Karpas-422 (cell line): Measurements from ENCODE around the genes PHYHIPL, CDK1, TMEM26 and RTKN2.

- PRO-cap: no peak
- RAMPAGE, long total RNA: no peak
Measured at GRCh38 chr10:59019490-59020099, 156.8 kb upstream of the PHYHIPL start.

- PRO-cap: no peak
- RAMPAGE, long total RNA: no peak
Measured at GRCh38 chr10:59175983-59177076, at the start of gene PHYHIPL. Gene PHYHIPL (plus strand): TSS chr10:59176643.

GRCh38 chr10:59678815-59679583 lies 30.7 kb downstream of the SLC16A9 start:
- PRO-cap: no peak
- RAMPAGE, long total RNA: no peak

- PRO-cap: no peak
- RAMPAGE, long total RNA: no peak
Measured at GRCh38 chr10:59818477-59818948, 65.3 kb upstream of the MRLN start.

GRCh38 chr10:59907097-59907279 lies 632 bp upstream of the CCDC6 start:
- PRO-cap: no peak
- RAMPAGE, long total RNA: no peak

GRCh38 chr10:60176313-60176628 lies 213.4 kb downstream of the ANK3 start:
- PRO-cap: no peak
- RAMPAGE, long total RNA: no peak

- PRO-cap: no peak
- RAMPAGE, long total RNA: no peak
Measured at GRCh38 chr10:60426054-60426830, 36.6 kb upstream of the ANK3 start.

GRCh38 chr10:60572290-60573231 lies 182.9 kb upstream of the ANK3 start:
- PRO-cap: no peak
- RAMPAGE, long total RNA: no peak

- PRO-cap: unidirectional peak, plus-strand start at chr10:60778478
- RAMPAGE, long total RNA: start-site peak on the plus strand at chr10:60778476-60778496, 93 and 70 reads in 2 replicates
Measured at GRCh38 chr10:60778042-60779315, at the start of gene CDK1. Gene CDK1 (plus strand): TSS chr10:60778478.

DNA sequence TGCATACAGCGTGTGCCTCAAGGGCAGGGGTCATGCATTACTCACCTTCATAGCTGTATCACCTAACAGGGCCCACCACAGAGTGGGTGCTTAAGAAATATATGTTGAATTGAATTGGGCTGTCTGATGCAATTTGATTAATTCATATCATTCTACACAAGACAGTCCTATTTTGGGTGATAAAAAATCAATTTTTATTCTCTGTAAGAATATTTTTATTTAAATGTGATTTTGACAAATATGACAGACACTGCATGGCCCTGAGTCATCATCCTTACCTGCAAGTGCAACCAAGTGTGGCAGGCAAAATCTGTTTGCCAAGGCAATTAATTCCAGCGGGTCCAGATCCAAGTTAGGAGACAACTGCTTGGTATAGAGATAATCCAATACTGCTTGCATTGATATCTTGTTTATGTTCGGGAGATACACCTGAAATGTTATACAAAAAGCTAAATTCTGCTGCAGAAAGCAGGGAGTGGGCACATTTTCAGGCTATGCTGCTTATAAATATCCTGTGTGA lies 66.3 kb downstream of the RHOBTB1 start:
- PRO-cap: no peak
- RAMPAGE, long total RNA: no peak

DNA sequence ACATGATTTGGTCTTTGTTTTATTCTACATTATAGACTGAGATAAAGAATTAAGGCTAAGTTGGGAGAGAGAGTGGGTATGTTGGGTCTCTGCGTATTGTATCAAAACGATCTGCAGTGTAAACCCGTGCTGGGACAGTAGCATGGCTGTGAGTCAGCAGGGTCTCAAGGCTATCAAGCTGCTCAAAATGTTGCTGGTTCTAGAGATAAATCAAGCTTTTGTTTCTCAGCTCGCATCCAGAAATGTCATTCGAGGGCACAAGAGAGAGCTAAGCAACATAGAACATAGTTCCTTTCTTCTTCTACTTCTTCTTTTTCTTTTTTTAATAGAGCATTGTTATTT lies 34.4 kb upstream of the RHOBTB1 start:
- PRO-cap: no peak
- RAMPAGE, long total RNA: no peak

DNA sequence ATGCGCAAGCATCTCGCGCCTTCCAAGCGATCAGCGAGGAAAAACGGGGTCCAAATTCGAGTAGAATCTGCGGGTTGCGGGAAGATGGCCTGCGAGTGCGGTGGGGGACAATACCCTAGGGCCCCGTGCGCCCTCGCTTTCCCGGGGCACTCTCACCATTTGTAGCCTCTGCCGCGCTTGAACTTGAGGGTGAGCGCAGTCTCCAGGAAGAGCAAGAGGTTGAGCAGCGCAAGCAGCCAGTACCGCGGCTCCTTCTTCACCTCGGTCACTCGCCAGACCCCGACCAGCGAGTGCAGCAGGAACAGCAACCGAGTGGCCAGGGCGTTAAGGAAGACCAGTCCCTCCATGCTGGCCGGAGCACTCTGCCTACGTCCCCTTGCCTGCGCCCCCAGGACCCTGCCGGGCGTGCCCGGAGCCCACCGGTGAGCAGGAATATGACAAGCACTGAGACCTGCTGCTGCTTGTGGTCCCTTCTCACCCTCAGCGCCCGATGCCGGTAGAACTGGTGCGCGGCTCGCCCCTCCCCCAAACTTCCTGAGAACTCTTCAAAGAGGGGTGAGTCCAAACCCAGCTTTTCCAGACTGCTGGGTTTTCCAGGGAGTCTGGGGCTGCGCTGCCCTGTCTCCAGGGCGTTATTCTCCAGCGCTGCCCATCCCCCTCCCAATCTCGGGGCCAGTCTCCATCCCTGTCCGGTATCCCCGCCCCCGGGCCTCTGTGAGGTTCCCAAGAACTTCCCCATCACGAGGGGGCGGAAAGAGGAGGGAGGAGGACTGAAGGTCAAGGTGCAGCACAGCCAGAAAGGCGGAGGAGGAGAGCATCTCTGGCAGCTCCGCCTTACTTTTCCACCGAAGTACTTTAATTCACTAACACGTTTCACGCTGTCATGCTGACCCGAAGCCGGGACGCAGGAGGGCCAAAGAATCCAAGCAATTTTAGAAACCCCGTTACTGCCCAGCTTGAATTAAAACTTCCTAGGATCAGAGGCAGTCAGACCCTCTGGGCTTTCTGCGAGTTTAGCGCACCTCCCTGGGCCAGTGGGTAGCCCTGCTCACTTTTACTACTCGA lies at the start of gene TMEM26:
TSS of gene TMEM26 (minus strand) at position 647 of the 1,065 bp plus-strand sequence.
- PRO-cap: no peak
- RAMPAGE, long total RNA: no peak

GRCh38 chr10:61757493-61757897 lies 94.8 kb downstream of the CABCOCO1 start:
- PRO-cap: no peak
- RAMPAGE, long total RNA: no peak

DNA sequence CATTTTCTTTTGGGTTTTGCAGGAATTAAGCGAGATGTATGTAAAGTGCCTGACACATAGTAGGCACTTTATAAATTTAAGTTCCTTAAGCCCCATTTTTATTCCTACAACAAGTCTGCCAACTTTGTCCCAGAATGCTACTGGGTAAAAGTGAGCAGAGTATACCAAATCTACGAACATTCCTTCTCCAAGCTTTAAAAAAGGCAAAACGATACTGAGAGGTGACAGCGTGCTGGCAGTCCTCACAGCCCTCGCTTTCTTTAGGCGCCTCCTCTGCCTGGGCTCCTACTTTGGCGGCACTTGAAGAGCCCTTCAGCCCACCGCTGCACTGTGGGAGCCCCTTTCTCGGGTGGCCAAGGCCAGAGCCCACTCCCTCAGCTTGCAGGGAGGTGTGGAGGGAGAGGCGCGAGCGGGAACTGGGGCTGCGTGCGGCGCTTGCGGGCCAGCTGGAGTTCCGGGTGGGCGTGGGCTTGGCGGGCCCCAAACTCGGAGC lies 34.2 kb upstream of the ARID5B start:
- PRO-cap: no peak
- RAMPAGE, long total RNA: no peak

- PRO-cap: no peak
- RAMPAGE, long total RNA: no peak
Measured at GRCh38 chr10:61992598-61993633, 91.4 kb downstream of the ARID5B start.

DNA sequence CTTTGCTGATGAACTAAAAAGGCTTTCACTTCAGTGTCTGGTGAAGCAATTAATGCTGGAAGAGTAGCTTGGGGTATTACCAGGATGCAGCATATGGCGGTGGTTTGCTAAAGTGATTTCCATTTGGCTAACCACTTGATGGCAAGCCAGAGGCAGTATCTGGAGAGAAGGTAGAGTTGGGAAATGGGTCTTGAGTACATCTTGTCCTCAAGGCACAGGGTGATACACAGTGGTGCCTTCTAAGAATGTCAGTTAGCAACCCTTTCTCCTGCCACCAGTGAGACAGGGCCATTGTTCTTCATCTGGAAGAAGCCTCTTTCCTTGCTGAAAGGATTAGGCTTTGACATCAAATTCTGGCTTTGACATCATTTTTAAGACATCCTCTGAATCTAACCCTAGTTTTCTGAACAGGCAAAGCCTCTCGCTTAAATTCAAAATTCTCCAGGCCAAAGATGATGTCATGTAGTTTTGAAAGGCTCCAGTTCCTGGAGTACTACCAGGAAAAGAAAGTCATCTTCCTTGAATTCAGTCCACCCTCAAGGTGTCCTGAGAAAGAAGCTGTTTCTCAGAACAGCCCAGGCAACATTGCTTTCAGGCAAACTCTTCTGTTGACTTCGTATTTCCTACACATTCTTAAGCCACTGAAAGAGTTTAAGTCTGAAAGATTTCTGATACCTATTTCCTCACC lies 162.4 kb downstream of the ARID5B start:
- PRO-cap: no peak
- RAMPAGE, long total RNA: no peak

- PRO-cap: unidirectional peak, minus-strand start at chr10:62083589
- RAMPAGE, long total RNA: no peak
Measured at GRCh38 chr10:62083231-62083981, 181.9 kb downstream of the ARID5B start.

- PRO-cap: no peak
- RAMPAGE, long total RNA: no peak
Measured at GRCh38 chr10:62268543-62269318, at the start of gene RTKN2. Gene RTKN2 (minus strand): TSS chr10:62268844.

DNA sequence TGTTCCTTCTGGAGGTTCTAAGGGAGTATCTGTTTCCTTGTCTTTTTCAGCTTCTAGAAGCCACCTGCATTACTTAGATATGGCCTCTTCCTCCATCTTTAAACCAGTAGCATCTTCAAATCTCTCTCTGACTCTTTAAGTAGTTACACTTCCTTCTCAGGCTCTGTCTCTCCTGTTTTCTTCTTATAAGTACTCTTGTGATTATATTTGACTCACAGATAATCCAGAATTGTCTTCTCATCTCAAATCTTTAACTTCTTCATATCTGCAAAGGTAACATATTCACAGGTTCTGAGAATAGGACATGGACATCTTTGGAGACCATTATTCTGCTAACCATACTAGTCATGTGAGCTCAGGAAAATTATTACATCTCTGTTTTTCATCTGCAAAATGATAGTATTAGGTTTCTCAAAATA lies 145.2 kb downstream of the ZNF365 start:
- PRO-cap: no peak
- RAMPAGE, long total RNA: no peak

GRCh38 chr10:62779453-62779775 lies 25.1 kb upstream of the ADO start:
- PRO-cap: no peak
- RAMPAGE, long total RNA: no peak